GM12878 (cell line): Measurements from ENCODE around the genes RAB39A and POU2AF3.

- RAMPAGE, long total RNA, result no peak
- RRBS, 2 experiments, result no CpG with 5 or more reads among the region's 4 CpGs
CAGE:
- cytosol, long polyA minus RNA, result no peak
- cytosol, long polyA plus RNA, result no peak
- long polyA plus RNA, result no peak
- nucleolus, long total RNA, result no peak
- nucleus, long polyA plus RNA, result no peak
- nucleus, long total RNA, result no peak
Observed at GRCh38 chr11:105071369-105071678, 26.2 kb upstream of the CARD16 start.

GRCh38 chr11:105100087-105100704 lies 39.4 kb downstream of the CARD18 start:
- RAMPAGE, long total RNA, result no peak
- RRBS, 2 experiments, result no CpG with 5 or more reads among the region's 9 CpGs
CAGE:
- cytosol, long polyA minus RNA, result no peak
- cytosol, long polyA plus RNA, result no peak
- long polyA plus RNA, result no peak
- nucleolus, long total RNA, result no peak
- nucleus, long polyA plus RNA, result no peak
- nucleus, long total RNA, result no peak

DNA sequence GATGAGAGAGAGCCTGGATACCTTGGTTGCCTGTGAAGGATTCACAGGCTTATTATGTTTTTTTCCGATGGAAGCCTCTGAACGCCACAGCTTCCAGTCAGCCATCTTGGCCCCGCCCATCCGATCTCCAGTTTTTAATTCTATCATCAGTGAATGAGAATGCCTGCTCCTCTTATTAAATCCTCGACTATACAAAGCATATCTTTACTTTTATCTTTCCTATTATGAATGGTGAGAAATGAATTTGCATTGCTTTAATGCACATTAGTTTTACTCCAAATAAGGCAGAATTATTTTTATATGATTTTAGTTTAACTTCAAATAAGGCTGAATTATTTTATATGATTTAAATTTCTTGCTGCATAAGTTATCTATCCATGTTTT lies 61.1 kb downstream of the MSANTD4 start:
- RAMPAGE, long total RNA, result no peak
- RRBS, 2 experiments, result no CpG with 5 or more reads among the region's 5 CpGs
CAGE:
- cytosol, long polyA minus RNA, result no peak
- cytosol, long polyA plus RNA, result no peak
- long polyA plus RNA, result no peak
- nucleolus, long total RNA, result no peak
- nucleus, long polyA plus RNA, result no peak
- nucleus, long total RNA, result no peak

DNA sequence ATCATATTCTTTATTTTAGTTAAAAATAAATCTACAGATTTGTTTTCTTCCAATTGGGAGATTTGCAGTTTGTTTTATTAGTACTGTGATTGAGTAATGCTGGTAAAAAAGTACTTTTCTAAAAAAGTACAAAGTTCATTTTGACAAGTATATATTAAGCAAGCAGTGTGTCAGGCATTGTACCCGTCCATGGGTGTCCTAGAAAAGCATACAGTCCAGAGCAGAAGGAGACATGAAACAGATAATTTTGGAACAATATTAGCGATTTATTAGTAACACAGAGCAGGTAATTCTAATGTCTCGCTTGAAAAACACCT lies 18.9 kb downstream of the ELMOD1 start:
- RAMPAGE, long total RNA, result no peak
- RRBS, 2 experiments, result no CpG with 5 or more reads among the region's 3 CpGs
CAGE:
- cytosol, long polyA minus RNA, result no peak
- cytosol, long polyA plus RNA, result no peak
- long polyA plus RNA, result no peak
- nucleolus, long total RNA, result no peak
- nucleus, long polyA plus RNA, result no peak
- nucleus, long total RNA, result no peak

DNA sequence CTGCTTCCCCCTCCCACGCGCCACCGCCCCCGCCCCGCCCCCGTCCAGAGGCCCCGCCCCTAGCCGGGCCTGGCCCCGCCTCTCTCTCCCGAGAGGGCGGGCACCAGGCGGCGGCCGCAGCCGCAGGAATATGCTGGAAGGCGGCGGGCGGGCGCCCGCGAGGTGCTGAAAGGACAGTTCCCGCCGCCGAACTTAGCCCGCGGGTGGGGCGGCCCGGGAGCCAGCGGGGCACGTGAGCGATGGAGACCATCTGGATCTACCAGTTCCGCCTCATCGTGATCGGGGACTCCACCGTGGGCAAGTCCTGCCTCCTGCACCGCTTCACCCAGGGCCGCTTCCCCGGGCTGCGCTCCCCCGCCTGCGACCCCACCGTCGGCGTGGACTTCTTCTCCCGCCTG lies at the start of gene RAB39A:
Gene RAB39A (plus strand): TSS at position 119 of the 398 bp plus-strand sequence.
- RAMPAGE, long total RNA, result start-site peak on the plus strand centred at position 137 of the sequence, 131 bp wide, 101 and 177 reads in 2 replicates
- RRBS, 2 experiments, result under 1 to 4% methylated on average over 7 to 12 of the region's 45 CpGs
CAGE:
- cytosol, long polyA minus RNA, result start-site peak on the plus strand centred at position 119 of the sequence, 26 bp wide, 23 reads
- cytosol, long polyA plus RNA, result no peak
- long polyA plus RNA, result start-site peak on the plus strand centred at position 98 of the sequence, 20 bp wide, 61 and 88 reads in 2 replicates
- nucleolus, long total RNA, result no peak
- nucleus, long polyA plus RNA, result no peak
- nucleus, long total RNA, result no peak

DNA sequence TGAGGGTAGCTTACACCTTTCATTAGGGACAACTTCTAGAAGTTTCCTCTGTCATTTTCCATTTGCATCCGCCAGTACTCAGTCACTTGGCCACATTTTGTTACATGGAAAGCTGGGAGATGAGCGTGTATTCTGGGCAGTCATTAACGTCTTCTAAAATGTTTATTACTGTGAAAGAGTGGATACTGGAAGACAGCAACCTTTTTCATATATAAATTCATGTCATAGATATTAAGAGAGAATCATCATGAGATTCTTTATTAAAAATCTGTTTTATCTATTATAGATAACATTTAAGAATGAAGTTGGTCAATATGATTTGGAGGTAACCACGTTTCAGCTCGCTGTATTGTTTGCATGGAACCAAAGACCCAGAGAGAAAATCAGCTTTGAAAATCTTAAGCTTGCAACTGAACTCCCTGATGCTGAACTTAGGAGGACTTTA lies 26.1 kb upstream of the ACAT1 start:
- RAMPAGE, long total RNA, result no peak
- RRBS, 2 experiments, result no CpG with 5 or more reads among the region's 5 CpGs
CAGE:
- cytosol, long polyA minus RNA, result no peak
- cytosol, long polyA plus RNA, result no peak
- long polyA plus RNA, result no peak
- nucleolus, long total RNA, result no peak
- nucleus, long polyA plus RNA, result no peak
- nucleus, long total RNA, result no peak

DNA sequence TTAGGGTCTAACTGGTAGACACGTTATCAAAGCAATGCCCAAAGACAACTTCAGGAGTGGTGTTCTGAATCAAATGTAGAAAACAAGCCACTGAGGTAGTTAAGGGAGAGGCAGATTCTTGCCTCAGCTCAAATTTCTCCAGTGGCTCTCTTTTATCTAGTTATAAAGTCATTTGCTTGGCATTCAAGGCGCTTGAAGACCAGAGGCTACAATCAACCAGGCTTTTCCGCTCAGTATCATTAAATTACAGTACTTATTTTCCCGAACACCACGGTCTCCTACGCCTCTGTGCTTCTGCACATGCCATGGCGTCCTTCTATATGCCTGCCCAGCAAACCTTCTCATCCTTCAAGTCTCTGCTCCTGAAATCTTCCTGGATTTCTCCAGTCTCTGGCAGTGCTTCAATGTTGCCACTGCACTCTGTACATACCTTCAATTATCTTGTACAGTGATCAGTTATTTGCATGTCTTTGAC lies 1.5 kb downstream of the POGLUT3 start:
- RAMPAGE, long total RNA, result no peak
- RRBS, 2 experiments, result no CpG with 5 or more reads among the region's 7 CpGs
CAGE:
- cytosol, long polyA minus RNA, result no peak
- cytosol, long polyA plus RNA, result no peak
- long polyA plus RNA, result no peak
- nucleolus, long total RNA, result no peak
- nucleus, long polyA plus RNA, result no peak
- nucleus, long total RNA, result no peak

- RAMPAGE, long total RNA, result no peak
- RRBS, 2 experiments, result no CpG with 5 or more reads among the region's 1 CpG
CAGE:
- cytosol, long polyA minus RNA, result no peak
- cytosol, long polyA plus RNA, result no peak
- long polyA plus RNA, result start-site peak on the plus strand at chr11:108838479-108838562, 15 and 18 reads in 2 replicates
- nucleolus, long total RNA, result no peak
- nucleus, long polyA plus RNA, result no peak
- nucleus, long total RNA, result no peak
Observed at GRCh38 chr11:108838298-108838753, 173.5 kb downstream of the DDX10 start.

DNA sequence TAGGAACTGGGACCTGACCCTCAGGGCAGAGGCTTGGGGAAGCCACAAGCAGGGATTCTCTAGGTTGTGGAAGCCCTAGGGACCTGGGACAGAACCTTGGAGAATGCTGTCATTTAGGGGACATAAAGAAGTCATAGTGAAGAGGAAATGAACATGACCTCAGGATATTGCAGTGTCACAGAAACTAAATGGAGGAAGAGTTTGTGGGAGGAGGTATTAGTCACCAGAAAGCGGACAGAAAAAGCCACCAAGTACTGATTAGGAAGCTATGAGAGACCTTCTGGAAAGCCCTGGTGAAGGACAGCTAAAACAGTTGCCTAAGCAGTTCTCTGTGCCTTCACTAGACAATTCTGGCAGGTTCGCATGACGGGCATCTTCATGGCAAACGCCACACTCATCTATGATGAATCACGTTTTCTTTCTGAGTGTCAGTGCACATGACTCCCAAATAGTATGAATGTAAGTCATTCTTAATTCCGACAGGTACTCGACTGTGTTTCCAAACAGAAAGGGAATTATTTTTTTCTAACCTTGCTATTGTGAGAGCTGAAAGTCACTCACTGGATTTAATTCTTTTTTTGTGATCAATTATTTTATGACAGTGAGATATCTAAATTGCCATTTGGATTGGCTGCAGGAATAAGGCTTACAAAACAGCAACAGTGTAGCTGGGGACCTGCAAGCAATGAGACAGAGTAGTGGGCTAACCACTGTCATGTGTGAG lies 325.9 kb downstream of the C11orf87 start:
- RAMPAGE, long total RNA, result no peak
- RRBS, 2 experiments, result no CpG with 5 or more reads among the region's 7 CpGs
CAGE:
- cytosol, long polyA minus RNA, result no peak
- cytosol, long polyA plus RNA, result no peak
- long polyA plus RNA, result no peak
- nucleolus, long total RNA, result no peak
- nucleus, long polyA plus RNA, result no peak
- nucleus, long total RNA, result no peak

- RAMPAGE, long total RNA, result no peak
- RRBS, 2 experiments, result no CpG with 5 or more reads among the region's 7 CpGs
CAGE:
- cytosol, long polyA minus RNA, result no peak
- cytosol, long polyA plus RNA, result no peak
- long polyA plus RNA, result no peak
- nucleolus, long total RNA, result no peak
- nucleus, long polyA plus RNA, result no peak
- nucleus, long total RNA, result no peak
Observed at GRCh38 chr11:110094089-110094411, 858 bp downstream of the ZC3H12C start.

DNA sequence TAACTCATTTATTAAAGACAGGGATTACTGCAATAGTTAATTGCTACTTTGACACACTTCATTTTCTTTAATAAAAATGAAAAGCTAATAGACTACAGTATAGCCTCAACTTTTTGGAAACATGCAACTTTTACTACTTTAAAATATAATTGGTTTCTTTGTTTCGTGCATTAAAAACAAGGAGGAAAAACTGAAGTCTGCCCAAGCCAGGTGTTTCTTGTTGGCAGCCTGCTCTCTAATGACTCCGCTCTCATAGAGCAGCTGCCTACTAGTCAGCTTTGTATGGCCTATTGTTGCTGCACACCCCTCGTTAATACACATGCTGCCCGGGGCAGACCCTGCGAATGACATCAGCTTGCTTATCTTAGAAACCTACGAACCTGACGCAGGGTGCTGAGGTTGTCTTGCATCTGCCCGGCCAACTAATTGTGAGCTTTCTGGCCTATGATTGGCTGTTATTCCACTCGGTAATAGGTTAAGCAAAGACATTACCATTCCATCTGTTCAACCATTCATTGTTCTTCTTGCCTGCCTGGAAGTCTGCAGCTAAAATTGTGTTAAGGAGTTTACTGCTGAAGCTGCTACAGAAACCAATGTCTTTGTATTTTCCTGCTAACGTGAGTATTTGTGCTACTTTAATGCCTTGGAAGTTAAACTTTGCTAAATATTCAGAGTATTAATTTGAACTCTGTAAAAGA lies 37.4 kb downstream of the ZC3H12C start:
- RAMPAGE, long total RNA, result no peak
- RRBS, 2 experiments, result 91 to 99% methylated on average over 4 of the region's 10 CpGs
CAGE:
- cytosol, long polyA minus RNA, result no peak
- cytosol, long polyA plus RNA, result no peak
- long polyA plus RNA, result no peak
- nucleolus, long total RNA, result no peak
- nucleus, long polyA plus RNA, result no peak
- nucleus, long total RNA, result no peak

- RAMPAGE, long total RNA, result no peak
- RRBS, 2 experiments, result no CpG with 5 or more reads among the region's 3 CpGs
CAGE:
- cytosol, long polyA minus RNA, result no peak
- cytosol, long polyA plus RNA, result no peak
- long polyA plus RNA, result no peak
- nucleolus, long total RNA, result no peak
- nucleus, long polyA plus RNA, result no peak
- nucleus, long total RNA, result no peak
Observed at GRCh38 chr11:110148627-110149188, 55.5 kb downstream of the ZC3H12C start.

DNA sequence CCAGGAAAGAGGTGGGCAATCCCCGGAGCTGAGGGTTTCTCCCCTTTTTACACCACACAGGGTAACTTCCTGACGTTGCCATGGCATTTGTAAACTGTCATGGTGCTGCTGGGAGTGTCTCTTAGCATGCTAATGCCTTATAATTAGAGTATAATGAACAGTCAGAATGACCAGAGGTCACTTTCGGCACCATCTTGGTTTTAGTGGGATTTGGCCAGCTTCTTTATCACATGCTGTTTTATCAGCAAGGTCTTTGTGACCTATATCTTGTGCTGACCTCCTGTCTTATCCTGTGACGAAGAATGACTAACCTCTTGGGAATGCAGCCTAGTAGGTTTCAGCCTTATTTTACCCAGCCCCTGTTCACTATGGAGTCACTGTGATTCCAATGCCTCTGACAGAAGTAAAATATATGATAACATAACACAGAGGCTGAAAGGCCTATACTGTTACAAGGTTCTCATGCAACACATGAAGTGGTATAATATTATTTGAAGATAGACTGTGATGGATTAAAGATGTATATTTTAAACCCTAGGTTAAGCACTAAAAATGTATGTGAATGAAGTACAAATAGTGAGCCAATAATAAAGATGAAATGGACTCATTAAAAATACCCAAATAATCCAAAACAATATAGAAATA lies 41.4 kb upstream of the RDX start:
- RAMPAGE, long total RNA, result no peak
- RRBS, 2 experiments, result no CpG with 5 or more reads among the region's 4 CpGs
CAGE:
- cytosol, long polyA minus RNA, result no peak
- cytosol, long polyA plus RNA, result no peak
- long polyA plus RNA, result no peak
- nucleolus, long total RNA, result no peak
- nucleus, long polyA plus RNA, result no peak
- nucleus, long total RNA, result no peak

- RAMPAGE, long total RNA, result no peak
- RRBS, 2 experiments, result no CpG with 5 or more reads among the region's 4 CpGs
CAGE:
- cytosol, long polyA minus RNA, result no peak
- cytosol, long polyA plus RNA, result no peak
- long polyA plus RNA, result no peak
- nucleolus, long total RNA, result no peak
- nucleus, long polyA plus RNA, result no peak
- nucleus, long total RNA, result no peak
Observed at GRCh38 chr11:110377030-110377592, 52.6 kb upstream of the FDX1 start.

DNA sequence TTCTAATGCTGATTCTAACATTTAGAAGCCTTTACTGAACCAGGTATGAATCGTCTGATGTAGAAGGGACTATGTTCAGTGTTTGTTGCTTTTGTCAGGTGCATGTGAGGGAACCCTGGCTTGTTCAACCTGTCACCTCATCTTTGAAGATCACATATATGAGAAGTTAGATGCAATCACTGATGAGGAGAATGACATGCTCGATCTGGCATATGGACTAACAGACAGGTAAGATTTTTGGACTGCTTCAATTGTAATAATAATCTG lies 27.0 kb downstream of the FDX1 start:
- RAMPAGE, long total RNA, result no peak
- RRBS, 2 experiments, result no CpG with 5 or more reads among the region's 2 CpGs
CAGE:
- cytosol, long polyA minus RNA, result no peak
- cytosol, long polyA plus RNA, result no peak
- long polyA plus RNA, result no peak
- nucleolus, long total RNA, result no peak
- nucleus, long polyA plus RNA, result no peak
- nucleus, long total RNA, result no peak

- RAMPAGE, long total RNA, result no peak
- RRBS, 2 experiments, result no CpG with 5 or more reads among the region's 6 CpGs
CAGE:
- cytosol, long polyA minus RNA, result no peak
- cytosol, long polyA plus RNA, result no peak
- long polyA plus RNA, result no peak
- nucleolus, long total RNA, result no peak
- nucleus, long polyA plus RNA, result no peak
- nucleus, long total RNA, result no peak
Observed at GRCh38 chr11:110463987-110464404, 34.2 kb downstream of the FDX1 start.

- RAMPAGE, long total RNA, result no peak
- RRBS, 2 experiments, result no CpG with 5 or more reads among the region's 2 CpGs
CAGE:
- cytosol, long polyA minus RNA, result no peak
- cytosol, long polyA plus RNA, result no peak
- long polyA plus RNA, result no peak
- nucleolus, long total RNA, result no peak
- nucleus, long polyA plus RNA, result no peak
- nucleus, long total RNA, result no peak
Observed at GRCh38 chr11:111132180-111132545, 113.4 kb upstream of the POU2AF2 start.

GRCh38 chr11:111298430-111299492 lies at the start of gene POU2AF3:
TSS of gene POU2AF3 (plus strand) at chr11:111298546.
- RAMPAGE, long total RNA, result no peak
- RRBS, 2 experiments, result 17 to 27% methylated on average over 20 to 32 of the region's 89 CpGs
CAGE:
- cytosol, long polyA minus RNA, result no peak
- cytosol, long polyA plus RNA, result no peak
- long polyA plus RNA, result no peak
- nucleolus, long total RNA, result no peak
- nucleus, long polyA plus RNA, result no peak
- nucleus, long total RNA, result no peak

DNA sequence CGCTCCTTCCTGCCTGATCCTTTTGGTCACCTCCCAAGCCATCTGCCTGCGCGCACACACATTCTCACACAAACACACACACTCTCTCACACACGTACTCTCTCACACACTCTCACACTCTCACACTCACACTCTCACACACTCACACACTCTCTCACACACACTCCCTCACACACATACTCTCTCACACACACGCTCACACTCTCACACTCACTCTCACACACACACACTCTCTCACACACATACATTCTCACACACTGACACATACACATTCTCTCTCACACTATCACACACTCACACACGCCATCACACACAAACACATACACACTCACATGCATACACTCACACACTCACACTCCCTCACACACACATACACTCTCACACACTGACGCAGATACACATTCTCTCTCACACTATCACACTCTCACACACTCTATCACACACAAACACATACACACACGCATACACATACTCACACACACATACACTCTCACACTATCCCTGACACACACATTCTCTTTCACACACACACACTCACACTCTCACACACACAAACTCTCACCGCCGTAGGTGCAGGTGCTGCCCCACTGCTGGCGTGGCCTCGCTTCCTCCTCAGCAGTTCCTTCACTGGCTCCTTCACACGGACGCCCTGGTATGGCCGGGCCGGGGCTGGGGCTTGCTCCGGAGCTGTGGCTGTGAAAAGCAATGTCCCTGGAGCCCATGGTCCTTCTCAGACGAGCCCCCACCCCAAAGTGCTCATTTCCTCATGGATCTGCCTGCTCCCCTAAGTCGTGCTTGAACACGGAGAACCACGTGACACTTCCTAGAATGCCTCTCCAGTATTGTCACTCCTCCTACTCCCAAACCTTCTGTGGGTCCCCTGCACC lies 20.6 kb downstream of the POU2AF1 start:
- RAMPAGE, long total RNA, result no peak
- RRBS, 2 experiments, result no CpG with 5 or more reads among the region's 21 CpGs
CAGE:
- cytosol, long polyA minus RNA, result no peak
- cytosol, long polyA plus RNA, result no peak
- long polyA plus RNA, result no peak
- nucleolus, long total RNA, result start-site peak on the minus strand centred at position 328 of the sequence, 5 bp wide, 19 reads; start-site peak on the minus strand centred at position 430 of the sequence, 69 bp wide, 50 reads; start-site peak on the minus strand centred at position 560 of the sequence, 7 bp wide, 217 reads
- nucleus, long polyA plus RNA, result no peak
- nucleus, long total RNA, result start-site peak on the minus strand centred at position 560 of the sequence, 7 bp wide, 33 reads

- RAMPAGE, long total RNA, result no peak
- RRBS, 2 experiments, result no CpG with 5 or more reads among the region's 9 CpGs
CAGE:
- cytosol, long polyA minus RNA, result no peak
- cytosol, long polyA plus RNA, result no peak
- long polyA plus RNA, result no peak
- nucleolus, long total RNA, result no peak
- nucleus, long polyA plus RNA, result no peak
- nucleus, long total RNA, result no peak
Observed at GRCh38 chr11:111362653-111363433, 16.2 kb downstream of the POU2AF1 start.